ENCODE results near the gene BRI3BP.

DNA sequence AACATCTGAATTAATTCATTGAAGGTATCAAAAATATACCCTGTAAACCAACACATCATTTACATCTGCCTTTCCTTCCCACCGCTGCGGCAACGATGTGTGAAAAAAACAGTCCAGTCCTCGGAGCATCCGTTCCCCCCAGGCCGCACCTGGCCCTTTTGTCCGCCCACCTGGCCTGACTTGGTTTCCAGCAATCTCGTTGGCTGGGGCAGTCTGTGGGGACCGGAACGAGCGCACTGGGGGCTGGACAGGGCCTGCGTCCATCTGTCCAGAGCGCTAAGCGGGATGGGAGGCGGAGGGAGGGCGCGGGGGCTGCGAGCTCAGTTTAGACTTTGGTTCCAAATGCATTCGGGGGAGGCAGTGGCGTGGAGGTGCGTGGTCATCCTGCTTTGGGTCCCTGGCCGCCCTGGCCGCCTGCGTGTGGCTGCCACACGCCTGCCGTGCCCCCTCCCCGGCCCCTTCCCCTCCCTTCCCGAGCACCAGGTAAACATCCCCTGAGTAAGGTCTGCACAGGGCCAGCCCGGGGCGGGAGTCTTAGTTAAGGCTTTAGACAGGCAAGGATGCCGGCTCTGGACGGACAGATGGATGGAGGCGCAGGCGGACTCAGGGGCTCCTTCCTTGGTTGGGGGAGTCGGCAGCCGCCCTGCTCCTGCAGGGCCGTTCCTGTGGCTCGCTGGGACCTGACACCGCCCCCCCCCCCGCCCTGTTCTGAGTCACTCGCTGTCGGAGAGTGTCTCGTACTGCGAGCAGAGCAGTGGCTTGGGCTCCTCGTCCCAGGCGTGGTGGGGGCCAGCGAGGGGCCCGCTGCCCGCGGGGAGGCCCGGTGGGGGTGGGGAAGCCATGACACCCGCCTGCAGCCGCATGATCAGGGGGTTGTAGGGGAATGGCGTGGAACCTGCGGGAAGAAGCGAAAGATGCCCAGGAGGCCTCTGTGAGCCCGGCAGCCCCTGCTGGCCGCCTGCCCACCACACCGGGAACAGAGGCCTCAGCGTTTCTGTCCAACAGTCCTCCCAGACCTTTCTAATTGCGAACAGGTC, 30.1 kb downstream of the RFLNA start:
- PRO-cap, 3 experiments = no peak in any of the 3 experiments
- RAMPAGE, long total RNA = no peak

DNA sequence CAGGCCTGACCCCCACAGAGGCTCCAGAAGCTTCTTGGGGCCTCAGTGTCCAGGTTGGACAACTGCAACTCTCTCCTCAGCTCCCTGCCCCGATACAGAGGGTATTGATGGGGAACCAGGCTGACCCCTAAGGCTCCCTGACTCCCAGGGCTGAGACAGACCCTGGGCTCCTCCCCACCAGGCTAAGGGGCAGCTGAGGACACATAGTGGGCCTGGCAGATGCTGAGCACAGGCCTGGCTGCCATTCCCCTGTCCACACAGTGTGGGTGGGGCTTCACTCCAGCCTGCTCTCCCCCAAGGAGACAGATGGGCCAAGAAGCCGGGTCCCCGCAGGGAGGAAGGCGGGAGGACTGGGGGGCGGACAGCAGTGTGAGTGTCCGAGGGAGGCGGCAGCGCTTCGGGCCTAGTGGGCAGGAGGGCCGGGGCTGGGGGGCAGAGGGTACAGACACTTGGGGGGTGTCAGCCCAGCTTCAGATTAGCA, 31.9 kb downstream of the RFLNA start:
- PRO-cap, 3 experiments = no peak in any of the 3 experiments
- RAMPAGE, long total RNA = no peak

DNA sequence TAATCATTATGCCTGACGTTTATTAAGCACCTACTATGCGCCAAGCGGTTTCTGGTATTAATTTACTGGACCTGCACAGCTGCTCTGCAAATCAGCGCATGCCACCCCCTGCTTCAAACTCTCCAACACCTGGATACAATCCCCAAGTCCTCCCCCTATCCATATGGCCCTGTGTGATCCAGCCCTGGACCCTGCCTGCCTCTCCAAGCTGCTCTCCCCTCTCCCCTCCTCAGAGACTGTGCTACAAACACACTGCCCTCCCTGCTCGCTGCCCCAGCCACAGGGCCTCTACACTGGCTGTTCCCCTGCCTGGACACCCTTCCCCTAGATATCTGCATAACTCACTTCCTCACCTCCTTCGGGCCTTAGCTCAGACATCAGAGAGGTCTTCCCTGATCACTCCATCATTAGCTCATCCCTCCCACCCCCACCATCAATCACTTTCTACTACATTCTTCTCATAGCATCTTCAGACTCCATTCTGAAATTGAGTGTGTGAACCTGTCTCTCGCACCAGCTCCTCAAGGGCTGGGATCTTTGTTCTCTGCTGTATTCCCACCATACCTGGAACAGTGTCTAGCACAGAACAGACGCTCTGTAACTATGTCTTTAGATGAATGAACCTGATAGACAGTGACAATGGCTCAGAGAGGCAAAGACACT, 86.2 kb downstream of the RFLNA start:
- PRO-cap, 3 experiments = no peak in any of the 3 experiments
- RAMPAGE, long total RNA = no peak

GRCh38 chr12:124398742-124399349, 104.0 kb downstream of the RFLNA start:
- PRO-cap, 3 experiments = no peak in any of the 3 experiments
- RAMPAGE, long total RNA = no peak

GRCh38 chr12:124423190-124423735, 128.4 kb downstream of the RFLNA start:
- PRO-cap, 3 experiments = no peak in any of the 3 experiments
- RAMPAGE, long total RNA = no peak

- PRO-cap, 3 experiments = no peak in any of the 3 experiments
- RAMPAGE, long total RNA = no peak
Measured at GRCh38 chr12:124432912-124433629, 134.3 kb downstream of the NCOR2 start.

GRCh38 chr12:124442442-124443200, 124.8 kb downstream of the NCOR2 start:
- PRO-cap, 3 experiments = no peak in any of the 3 experiments
- RAMPAGE, long total RNA = no peak

GRCh38 chr12:124498821-124499241, 68.6 kb downstream of the NCOR2 start:
- PRO-cap, 3 experiments = no peak in any of the 3 experiments
- RAMPAGE, long total RNA = no peak

GRCh38 chr12:124509594-124510254, 57.7 kb downstream of the NCOR2 start:
- PRO-cap, 3 experiments = no peak in any of the 3 experiments
- RAMPAGE, long total RNA = no peak

- PRO-cap, 3 experiments = no peak in any of the 3 experiments
- RAMPAGE, long total RNA = no peak
Measured at GRCh38 chr12:124515834-124516406, 51.5 kb downstream of the NCOR2 start.

GRCh38 chr12:124557964-124558163, 9.5 kb downstream of the NCOR2 start:
- PRO-cap, 3 experiments = no peak in any of the 3 experiments
- RAMPAGE, long total RNA = no peak

GRCh38 chr12:124563123-124564385, 3.9 kb downstream of the NCOR2 start:
- PRO-cap, 3 experiments = no peak in any of the 3 experiments
- RAMPAGE, long total RNA = no peak

GRCh38 chr12:124566848-124566946, 715 bp downstream of the NCOR2 start:
- PRO-cap, 3 experiments = no peak in any of the 3 experiments
- RAMPAGE, long total RNA = no peak

DNA sequence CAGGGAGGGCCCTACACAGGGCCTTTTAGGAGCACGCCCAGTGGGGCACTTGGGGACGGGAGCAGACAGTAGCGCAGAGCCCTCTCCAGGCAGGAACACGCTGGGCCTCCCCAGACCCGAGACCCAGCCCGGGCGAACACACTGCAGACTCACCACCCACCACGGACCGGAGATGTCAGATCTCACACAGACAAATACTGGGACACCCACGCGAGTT, 529 bp upstream of the NCOR2 start:
- PRO-cap, 3 experiments = no peak in any of the 3 experiments
- RAMPAGE, long total RNA = no peak

DNA sequence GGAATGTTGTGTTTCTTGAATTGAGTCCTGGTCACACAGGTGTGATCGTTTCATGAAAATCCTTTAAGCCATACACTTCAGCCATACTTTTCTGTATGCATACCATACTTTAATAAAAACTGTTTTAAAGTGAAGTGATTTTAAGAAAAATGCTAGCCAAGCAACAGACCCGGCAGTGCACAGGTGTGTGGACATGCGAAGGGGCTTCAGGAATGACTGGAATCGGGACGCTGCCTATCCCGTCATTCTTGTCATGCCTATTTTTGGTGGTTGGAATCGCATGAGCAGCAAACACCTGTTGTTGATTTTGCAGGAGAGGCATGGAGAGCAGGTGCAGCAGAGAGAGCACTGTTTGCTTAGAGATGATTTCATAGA, 19.1 kb upstream of the NCOR2 start:
- PRO-cap, 3 experiments = no peak in any of the 3 experiments
- RAMPAGE, long total RNA = no peak

DNA sequence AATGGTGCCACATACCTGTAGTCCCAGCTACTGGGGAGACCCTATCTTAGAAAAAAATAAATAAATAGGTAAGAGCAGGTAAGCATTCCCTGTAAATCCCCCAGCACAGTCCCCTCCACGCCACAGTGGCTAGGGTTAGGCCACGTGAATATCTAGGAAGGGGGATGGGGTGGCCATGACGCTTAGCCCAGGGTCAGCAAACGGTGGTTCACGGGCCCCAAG, 113.4 kb upstream of the NCOR2 start:
- PRO-cap, 3 experiments = no peak in any of the 3 experiments
- RAMPAGE, long total RNA = no peak

GRCh38 chr12:124741851-124742497, 121.7 kb downstream of the SCARB1 start:
- PRO-cap, 3 experiments = no peak in any of the 3 experiments
- RAMPAGE, long total RNA = no peak

DNA sequence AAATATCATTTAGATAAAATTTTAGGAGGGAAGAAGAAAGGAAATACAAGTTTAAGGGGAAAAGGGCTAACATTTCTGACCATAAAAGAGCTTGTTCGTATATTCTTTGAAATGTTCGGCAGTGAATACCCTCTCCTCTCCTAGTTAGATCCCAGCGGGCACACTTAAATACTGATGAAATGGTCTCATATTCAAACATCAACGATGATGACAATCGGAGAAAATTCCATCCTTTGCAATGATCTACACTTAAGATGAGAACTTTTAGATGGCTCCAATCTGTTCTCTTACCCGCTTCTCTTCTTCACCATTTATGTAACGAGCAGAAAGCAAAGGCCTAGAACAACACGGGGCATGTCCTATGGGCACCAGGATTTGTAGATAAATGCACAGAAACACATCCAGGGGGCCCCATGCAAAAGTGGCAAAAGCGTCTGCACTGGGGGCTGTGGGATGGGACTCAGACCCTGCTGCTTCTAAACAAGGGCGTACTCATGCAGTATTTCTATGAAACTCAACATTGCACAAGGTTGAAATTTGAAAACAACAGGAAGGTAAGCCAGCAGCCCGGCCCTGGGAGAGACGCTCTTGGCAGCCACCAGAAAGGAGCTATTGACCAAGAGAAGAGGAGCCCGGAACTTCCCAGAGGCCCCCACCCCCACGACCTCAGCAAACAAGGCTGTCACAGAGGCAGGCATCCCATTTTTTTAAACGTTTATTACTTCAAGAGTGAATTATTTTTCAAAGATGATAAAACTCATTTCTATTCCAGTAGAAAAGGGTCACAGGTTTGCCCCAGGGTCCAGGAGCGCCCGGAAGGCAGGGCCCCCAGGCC, 86.5 kb downstream of the SCARB1 start:
- PRO-cap, 3 experiments = no peak in any of the 3 experiments
- RAMPAGE, long total RNA = no peak

GRCh38 chr12:124909964-124910459, 4.4 kb downstream of the UBC start:
- PRO-cap, 3 experiments = no peak in any of the 3 experiments
- RAMPAGE, long total RNA = no peak

DNA sequence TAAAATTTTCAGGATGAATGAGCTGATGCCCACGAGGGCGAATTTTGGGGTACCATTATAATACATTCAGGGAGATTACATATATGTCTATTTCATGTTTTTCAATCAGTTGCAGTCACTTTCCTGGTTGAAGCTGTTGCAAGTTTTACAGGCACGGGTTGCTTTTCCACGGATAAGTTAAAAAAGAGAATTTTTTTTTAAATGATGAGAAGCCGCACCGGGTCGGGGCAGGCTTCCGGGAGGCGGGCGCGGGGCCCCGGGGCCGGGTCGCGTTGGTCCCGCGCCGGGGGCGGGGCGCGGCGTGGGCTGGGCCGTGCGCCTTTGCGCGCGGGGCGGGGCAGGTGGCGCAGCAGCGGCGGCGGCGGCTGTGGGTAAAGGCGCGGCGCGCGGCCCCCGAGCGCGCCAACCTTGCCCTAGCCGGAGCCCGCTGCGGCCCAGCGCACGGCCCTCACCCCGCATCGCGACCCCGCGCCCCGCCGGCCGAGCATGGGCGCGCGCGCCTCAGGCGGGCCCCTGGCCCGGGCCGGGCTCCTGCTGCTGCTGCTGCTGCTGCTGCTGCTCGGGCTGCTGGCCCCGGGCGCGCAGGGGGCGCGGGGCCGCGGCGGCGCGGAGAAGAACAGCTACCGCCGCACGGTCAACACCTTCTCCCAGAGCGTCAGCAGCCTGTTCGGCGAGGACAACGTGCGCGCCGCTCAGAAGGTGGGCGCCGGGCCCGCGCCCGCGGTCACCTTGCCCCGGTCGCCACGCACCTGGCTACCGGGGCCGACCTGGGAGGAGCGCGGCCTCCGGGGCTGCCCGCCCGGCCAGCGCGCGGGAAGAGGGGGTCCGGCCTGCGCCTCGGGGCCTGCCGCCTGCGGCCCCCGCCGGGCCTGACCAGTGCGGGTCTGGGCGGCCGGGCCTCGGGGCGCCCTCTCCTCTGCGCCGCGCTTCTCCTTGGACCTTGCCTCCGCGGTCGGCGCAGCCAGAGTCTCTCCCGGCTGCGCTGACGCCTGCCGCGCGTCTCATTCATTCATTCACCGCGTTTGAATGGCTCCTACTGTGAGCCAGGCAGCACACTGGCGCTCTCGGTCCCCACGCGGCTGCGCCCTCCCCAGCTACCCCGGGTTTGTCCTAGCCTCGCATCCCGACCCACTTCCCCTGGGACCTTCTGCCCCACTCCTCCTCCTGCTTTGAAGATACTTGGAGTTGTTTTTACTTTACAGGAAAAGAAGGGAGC, at the start of gene BRI3BP:
Gene BRI3BP (plus strand): TSS at position 341 of the 1,216 bp plus-strand sequence.
- PRO-cap, 3 experiments = peak in 3 of 3 experiments; most common plus-strand start position 352 of the sequence (in 2); most common minus-strand start position 258 of the sequence (in 1)
- RAMPAGE, long total RNA = no peak